Cardiac muscle cell (in vitro differentiated cells and primary cell): Measurements from ENCODE around the genes MST1R and HYAL1.

DNA sequence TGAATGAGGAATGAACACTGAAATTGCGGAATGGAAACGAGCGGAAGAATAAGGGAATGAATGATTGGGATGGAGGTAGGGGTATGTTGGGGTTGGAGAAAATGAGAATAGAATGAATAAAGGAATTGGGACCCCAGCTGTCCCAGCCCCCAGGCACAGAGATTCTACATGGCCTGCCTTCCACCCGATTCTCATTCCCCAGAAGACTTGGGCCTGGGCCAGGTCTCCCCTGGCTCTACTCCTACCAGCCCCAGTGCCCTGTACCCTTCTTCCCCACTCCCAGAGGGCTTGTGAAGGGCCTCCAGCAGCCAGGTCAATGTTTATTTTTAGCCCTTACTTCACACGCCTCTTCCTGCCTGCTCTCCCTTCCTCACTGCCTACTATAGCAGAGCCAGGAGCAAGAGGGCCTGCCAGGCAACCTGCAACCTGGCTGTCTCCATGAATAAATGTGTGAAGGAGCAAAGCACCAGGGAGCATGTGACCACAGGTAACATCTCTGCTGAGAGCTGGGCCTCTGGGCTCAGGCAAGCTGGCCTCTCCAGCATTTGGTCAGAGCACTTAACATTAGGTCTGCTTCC, 26.5 kb upstream of the APEH start:
- RAMPAGE, long total RNA, result no peak
- RRBS, result no CpG with 5 or more reads among the region's 5 CpGs

DNA sequence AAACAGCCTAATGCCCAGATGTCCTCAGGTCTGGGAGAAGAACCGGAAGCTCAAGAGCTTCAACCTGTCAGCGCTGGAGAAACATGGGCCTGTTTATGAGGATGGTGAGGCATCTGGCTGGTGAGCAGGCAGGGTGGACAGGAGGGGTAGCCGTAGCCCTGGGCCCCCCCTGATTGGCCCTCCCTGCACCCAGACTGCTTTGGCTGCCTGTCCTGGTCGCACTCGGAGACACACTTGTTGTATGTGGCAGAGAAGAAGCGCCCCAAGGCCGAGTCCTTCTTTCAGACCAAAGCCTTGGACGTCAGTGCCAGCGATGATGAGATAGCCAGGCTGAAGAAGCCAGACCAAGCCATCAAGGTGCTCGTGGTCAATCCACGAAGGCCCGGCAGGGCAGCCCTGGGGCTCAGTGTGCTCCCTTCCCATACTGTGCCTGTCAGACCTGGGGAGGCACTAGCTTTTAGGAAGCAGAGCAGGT, 1.7 kb downstream of the APEH start:
- RAMPAGE, long total RNA, result no peak
- RRBS, result no CpG with 5 or more reads among the region's 12 CpGs

DNA sequence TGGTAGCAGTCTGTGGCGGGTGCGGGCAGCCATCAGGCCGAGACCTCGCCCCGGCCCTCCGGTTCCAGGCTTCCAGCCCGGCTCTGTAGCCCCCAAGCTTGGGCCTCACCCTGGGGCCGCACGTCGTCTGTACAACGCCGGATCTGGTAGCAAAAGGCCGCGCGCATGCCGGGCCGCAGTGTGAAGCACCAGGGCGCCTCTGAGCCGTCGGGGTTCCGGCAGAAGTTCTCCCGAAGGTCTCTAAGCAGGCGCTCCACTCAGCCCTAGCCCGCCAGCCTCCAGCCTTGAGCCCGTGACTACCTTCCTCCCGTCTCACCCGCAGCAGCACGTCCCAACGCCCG, 3.4 kb downstream of the MST1 start:
- RAMPAGE, long total RNA, result no peak
- RRBS, result 29% methylated on average over 4 of the region's 30 CpGs

DNA sequence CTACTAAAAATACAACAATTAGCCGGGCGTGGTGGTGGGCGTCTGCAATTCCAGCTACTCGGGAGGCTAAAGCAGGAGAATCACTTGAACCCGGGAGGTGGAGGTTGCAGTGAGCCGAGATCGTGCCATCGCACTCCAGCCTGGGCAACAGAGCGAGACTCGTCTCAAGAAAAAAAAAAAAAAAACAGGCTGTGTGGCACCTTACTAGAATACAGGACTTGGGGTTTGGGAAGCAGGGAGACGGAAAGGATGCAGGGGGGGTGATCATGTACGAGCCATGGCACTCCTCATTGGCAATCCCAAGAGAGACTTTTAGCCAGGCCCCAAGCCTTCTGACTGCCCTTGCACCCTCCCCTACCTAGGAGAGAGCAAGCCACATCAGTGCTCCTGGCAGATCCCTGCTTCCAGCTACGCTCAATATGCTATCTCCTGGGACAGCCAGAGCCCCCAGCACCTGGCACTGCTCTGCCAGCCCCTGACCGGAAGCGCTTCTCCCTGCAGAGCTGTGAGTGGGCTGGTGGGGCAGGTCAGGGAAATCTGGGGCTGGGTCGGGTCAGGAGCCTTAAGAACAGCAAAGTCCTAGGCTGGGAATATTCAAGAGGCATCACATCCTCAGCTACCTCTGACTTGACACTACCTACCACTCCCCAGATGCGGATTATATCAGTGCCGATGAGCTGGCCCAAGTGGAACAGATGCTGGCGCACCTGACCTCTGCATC, 825 bp upstream of the AMIGO3 start:
- RAMPAGE, long total RNA, result no peak
- RRBS, result no CpG with 5 or more reads among the region's 19 CpGs

DNA sequence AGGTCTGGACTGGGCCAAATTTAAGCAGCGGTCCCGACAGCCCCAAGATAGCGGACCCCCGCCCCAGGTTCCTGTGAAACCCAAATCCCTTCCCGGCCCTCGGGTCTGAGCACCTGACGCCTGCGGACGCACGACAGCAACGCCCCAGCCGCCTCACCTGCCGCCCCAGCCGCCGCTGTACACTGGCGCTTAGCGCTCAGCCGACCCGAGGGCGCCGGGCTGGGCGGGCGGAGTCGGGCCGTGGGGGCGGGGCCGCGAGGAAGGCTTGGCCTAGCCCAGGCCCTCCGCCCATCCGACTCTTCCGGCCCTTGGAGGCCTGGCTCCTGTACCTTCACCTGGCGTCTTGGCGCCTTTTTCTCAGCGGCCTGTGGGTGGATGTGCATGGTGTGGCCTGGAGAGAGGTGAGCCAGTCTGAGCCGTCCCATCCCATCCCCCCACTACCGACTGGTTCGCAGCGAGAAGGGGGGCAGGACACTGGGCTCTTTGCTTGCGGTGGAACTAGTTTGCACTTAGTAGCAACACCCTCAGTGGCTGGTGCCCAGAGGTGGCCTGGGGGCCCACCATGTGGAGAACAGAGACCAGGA, at the start of gene MST1R:
TSS of gene MST1R (minus strand) at position 184 of the 584 bp plus-strand sequence.
- RAMPAGE, long total RNA, result no peak
- RRBS, result 2% methylated on average over 14 of the region's 39 CpGs

DNA sequence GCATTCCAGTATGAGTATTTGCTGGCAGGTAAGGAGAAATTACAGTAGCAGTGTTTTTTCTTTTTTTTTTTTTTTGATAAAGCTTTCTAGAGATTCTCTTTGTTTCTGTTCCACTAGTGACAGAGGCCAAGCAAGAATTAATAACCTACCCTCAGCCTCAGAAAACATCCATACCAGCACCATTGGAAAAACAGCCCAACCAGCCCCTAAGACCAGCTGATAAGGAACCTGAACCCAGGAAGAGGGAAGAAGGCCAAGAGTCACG, 31.2 kb upstream of the RBM5 start:
- RAMPAGE, long total RNA, result no peak
- RRBS, result no CpG with 5 or more reads among the region's 1 CpG

DNA sequence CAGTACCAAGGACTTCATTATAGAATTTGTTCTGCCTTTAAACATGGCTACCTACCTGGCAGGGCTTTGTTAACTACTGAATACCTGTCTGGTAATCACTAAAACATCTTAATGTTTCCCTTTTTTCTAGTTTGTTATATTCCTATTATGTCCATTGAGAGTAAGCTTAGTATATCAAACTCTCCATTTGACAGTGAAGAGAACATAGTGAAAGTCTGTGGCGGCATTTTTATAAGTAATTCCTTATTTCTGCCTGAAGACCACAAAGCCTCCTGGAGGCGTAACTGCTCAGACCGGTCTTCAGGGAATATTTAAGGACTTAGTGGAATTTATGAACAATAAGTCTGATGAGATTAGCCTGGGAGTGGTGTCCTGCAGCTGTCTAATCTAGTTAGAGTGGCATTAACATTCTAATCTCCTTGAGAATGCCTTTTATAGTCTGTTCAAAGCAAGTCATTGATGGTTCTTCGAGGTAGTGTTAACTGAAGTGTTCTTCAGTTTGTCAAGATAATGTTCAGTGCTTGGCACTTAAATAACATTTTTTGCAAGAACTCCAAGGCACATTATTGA, 12.1 kb downstream of the RBM5 start:
- RAMPAGE, long total RNA, result no peak
- RRBS, result no CpG with 5 or more reads among the region's 4 CpGs

DNA sequence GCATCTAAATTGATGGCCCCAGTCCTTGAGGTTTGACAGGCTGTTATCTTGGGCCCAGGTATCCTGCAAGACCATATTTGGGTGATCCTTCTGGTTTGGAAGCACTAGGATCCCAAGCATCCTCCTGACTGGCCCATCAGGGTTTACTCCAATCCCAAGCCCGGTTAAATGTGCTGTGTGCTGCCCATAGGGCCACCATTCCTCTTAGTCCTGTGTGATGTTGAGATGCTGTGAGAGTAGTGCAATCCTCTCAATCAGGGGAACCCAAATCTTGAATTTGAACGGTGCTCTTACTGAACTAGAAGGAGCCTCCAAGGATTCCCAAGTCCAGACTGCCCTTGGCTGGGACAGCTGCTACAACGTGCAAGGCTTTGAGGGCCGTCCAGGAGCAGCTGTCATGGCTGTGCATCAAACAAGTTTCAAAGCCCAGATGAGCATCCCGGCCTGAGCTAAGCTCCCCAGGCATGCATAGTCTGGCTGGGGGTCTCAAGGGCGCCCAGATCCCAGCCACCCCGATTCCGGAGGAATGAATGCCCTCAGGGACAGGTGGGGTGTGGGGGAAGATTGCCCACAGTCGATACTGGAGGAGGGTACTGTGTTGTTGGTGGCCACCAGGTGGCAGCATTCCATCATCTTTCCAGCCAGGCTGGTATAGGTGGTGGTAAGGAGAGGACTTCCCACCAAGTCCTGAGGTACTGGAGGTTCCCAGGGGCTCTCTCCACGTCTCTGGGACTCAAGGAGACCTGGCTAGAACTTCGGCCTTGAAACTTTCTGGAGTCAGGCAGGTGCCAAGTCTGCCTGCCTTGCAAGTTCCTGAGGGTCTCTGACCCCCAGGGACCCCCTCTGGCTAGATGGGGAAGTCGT, 32.6 kb downstream of the RBM5 start:
- RAMPAGE, long total RNA, result no peak
- RRBS, result 4% methylated on average over 4 of the region's 12 CpGs

DNA sequence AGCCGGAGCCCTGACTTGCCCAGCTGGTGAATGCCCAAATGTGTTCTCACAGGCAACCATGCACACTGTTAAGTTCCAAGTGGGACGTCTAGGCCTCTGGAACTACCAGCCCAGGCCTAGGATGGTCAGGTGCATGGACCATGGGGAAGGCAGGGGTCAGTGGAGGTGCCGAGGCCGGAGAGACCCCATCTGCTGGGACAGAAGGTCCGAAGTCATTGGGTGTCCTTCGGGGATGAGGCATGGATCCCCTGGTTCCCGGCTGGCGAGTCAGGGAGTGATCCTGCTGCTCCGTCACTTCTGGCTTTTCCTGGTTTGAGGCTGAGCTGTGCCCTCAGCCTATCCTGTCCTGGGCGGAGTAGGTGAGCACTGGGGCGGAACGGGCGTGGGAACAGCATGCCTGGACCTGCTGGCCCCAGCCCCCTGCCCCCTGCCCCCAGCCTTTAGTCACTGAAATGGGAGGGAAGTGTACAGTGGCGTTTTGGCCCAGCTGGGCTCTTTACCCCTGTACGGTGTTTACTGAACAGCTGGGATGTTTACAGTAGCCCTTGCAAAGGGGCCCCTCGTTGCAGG, 12.1 kb downstream of the SEMA3F start:
- RAMPAGE, long total RNA, result no peak
- RRBS, result 73% methylated on average over 4 of the region's 16 CpGs

- RAMPAGE, long total RNA, result no peak
- RRBS, result no CpG with 5 or more reads among the region's 20 CpGs
These were observed 9.8 kb downstream of the SLC38A3 start for GRCh38 chr3:50214625-50215527.

- RAMPAGE, long total RNA, result no peak
- RRBS, result no CpG with 5 or more reads among the region's 4 CpGs
These were observed 8.7 kb downstream of the GNAI2 start for GRCh38 chr3:50244784-50245055.

DNA sequence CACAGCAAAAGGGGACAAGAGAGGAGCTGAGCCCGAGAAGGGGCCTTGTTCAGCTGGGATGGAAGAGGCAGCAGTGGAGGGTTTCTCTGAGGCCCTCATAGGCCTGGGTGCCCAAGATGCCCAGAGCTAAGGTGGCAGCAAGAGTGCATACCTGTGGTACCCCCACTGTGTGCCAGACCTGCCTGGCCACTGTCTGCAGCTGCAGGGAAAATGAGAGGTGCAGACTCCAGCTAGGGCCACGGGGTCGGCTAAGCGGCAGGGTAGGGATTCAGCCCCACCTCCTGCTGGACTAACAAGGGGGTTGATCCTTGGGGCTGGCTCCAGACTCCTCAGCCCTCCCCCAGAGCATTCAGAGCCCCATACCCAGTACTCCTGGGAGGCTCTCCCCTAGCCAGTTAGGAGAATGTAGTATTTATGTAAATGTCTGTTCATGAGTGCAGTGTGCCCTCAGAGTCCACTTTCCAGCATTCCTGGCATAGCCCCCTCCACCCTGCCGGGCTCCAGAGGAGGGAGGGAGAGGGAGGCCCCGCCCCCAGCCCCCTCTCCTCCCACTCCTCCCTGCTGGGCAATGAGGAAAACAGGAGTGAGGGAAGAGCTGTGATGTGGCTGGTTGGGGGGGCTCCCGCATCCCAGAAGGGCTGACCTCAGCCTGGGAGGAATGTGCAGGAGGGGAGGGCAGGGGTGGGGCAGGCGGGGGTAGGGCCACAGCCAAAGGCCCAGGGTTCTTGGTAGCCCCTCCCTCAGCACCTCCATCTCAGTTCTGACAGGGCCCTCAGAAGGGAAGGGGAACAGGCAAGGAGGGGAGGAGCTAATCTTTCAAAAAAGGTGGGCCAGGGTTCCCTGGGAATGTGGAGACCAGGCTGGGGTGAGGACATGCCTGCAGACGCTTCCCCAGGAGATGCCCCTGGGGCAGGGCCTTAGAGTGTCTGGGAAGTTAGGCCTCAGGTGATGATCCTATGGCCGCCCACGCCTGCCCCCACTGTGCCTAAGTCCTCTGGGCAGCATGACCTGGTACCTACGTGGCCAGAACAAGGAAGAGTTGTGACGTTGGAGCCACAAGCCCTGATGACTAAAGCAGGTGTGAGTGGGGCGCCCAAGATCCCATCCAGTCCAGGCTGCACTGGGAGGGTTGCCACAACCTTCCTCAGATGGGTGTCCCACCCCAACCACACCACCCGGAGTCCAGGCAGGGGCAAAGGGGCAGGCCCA, 4.3 kb upstream of the SEMA3B start:
- RAMPAGE, long total RNA, result no peak
- RRBS, result no CpG with 5 or more reads among the region's 15 CpGs

DNA sequence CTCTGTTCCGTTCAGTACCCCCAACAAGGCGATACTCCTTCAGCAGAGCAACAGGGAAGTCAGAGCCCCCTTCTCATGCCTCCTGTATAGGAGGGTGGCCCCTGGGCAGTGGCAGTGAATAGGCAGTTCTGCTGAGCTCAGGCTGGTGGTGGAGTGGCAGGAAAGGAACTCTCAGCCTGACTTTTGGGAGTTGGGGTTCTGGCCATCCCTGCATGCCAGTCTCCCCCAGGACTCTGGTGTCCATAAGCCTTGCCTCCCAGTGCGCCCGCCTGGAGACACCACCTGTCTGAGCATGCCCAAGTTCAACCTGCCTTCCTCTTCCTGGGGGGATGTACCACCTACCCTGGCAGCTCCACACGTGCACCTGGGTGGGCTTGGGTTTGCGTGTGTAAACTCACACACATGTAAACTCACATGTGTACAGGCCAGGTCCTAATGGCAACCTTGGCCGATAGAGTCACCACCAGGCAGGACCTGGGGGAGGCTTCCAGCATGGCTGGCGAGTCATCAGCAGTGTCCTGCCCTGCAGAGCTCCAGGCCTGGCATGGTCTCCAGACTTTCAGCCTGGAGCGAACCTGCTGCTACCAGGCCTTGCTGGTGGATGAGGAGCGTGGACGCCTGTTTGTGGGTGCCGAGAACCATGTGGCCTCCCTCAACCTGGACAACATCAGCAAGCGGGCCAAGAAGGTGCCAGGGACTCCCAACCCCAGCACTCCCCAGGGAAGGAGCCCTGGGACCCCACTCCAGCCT, 826 bp downstream of the SEMA3B start:
- RAMPAGE, long total RNA, result no peak
- RRBS, result no CpG with 5 or more reads among the region's 13 CpGs

DNA sequence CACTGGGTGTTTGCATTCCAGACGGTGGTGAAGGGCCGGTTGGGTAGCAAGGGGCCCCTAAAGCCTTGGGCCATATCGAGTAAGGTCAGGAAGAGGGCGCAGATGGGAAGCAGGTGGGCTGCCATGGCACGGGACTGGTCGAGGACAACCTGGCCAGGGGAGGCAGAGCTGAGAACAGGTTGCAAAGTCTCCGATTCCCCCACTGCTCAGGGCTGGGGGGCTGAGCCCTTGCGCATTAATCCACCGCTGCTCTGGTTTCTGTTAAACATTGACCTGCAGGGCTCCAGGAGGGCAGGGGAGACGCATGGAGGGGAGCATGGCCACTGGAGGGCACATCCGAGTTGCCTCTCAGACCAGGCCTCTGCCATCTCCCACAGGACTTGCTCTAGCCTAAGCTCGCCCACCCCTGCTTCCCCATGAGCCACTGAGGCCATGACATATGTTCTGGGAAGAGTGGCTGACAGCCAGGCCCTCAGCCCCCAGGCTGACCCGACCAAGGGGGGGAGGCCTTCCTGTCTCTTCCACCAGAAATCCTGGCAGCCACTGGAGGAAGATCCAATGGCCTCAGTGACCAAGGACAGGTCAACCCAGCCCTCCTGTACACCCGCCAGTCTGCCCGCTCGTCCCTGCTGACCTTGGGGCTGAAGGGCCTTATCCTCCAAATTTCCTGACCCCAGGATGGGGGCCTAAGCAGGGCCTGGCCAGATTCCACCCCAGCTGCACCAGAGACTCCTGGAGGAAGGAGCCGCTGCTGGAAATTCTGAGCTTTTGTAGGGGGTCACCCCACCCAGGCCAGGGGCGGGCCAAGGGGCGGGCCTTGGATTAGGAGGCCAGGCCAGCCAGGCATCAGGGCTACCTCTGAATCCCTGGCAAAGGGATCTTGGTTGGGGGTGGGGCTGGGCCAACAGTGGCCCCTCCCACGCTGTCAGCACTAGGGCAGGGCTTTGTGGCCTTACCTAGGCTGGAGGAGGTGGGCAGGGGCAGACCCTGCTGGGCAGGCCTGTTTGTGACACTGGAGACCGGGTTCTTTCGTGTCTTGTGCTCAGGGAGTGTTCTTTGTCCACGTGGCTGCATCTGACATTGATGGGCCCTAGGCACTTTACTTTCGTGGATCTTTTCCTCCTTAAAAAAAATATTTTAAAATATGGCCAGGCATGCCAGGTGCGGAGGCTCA, at the start of gene HYAL1:
TSS of gene HYAL1 (minus strand) at position 743 of the 1,174 bp plus-strand sequence.
- RAMPAGE, long total RNA, result no peak
- RRBS, result no CpG with 5 or more reads among the region's 25 CpGs

GRCh38 chr3:50334267-50335167, 6.1 kb downstream of the RASSF1 start:
- RAMPAGE, long total RNA, result no peak
- RRBS, result no CpG with 5 or more reads among the region's 7 CpGs

DNA sequence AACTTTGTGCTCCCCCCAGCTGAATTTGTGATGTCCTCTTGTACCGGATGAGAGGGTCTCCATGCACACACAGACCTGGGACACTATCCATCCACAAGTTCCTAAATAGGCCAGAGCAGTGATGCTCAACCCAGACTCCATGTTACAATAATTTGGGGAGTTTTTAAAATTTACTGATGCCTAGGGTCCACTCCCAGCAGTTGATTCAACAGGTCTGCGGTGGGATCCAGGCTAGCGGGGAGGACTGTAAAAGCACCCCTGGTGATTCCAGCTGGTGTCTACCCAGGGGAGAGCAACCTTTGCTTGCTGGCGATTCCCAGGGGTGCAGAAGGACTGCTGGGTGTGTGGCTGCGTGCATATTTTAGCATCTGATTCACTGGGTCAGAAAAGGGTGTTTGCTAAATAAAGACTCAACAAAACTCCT, 928 bp downstream of the RASSF1 start:
- RAMPAGE, long total RNA, result no peak
- RRBS, result no CpG with 5 or more reads among the region's 5 CpGs

GRCh38 chr3:50350356-50350545, 324 bp downstream of the NPRL2 start:
- RAMPAGE, long total RNA, result no peak
- RRBS, result 20% methylated on average over 3 of the region's 8 CpGs

- RAMPAGE, long total RNA, result no peak
- RRBS, result no CpG with 5 or more reads among the region's 1 CpG
These were observed 1.8 kb downstream of the TMEM115 start for GRCh38 chr3:50357411-50357995.

- RAMPAGE, long total RNA, result no peak
- RRBS, result no CpG with 5 or more reads among the region's 8 CpGs
These were observed 57.5 kb downstream of the CACNA2D2 start for GRCh38 chr3:50445829-50446526.

GRCh38 chr3:50446966-50448013, 56.1 kb downstream of the CACNA2D2 start:
- RAMPAGE, long total RNA, result no peak
- RRBS, result 41% methylated on average over 4 of the region's 18 CpGs